RPMI7951 (cell line): ENCODE results near the genes RALBP1 and VAPA.

DNA sequence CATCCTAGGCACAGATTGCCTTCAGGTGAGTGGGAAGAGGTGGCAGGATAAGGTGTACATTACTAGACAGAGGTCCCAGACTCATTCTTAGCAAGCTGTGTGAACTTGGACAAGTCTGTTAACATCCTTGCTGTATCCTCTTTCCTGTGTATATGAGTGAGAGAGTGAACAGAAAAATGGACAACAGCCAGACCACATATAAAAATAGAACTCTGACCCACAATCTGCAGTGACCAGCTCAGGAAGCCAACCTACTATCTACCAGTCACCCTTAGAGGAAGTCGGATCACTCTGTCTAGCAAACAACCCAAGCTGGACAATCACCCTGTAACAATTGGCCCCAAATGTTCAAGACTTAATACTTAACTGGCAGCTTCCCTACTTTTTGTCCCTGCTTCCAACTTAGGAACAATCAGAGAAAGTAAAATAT is 158.6 kb upstream of the NDUFV2 start:
- RAMPAGE, long total RNA = no peak

DNA sequence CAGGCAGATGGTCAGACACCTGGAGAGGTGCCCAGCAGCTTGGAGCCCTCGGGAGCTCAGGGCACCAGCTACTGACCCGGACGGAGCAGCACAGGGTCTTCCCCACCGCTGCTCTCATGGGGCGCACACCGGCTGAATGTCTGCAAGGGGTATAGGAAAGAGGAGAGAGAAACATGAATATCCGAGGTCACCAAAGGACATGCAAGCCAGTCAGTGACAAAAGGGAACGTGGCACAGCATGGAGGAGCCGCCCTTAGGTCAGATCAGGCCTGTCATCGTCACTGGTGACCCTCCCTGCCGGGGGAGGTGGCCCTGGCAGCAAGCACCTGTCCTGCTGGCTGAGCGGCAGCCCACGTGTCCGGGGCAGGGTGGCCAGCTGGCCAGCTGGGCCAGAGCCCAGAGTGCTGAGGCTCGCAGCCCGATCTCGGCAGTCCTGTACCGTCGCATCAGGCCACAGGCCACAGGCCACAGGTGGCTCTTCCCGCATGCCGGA is 112.0 kb upstream of the NDUFV2 start:
- RAMPAGE, long total RNA = no peak

GRCh38 chr18:8998545-8999364 is 103.7 kb upstream of the NDUFV2 start:
- RAMPAGE, long total RNA = no peak

- RAMPAGE, long total RNA = no peak
Measured at GRCh38 chr18:9014094-9014603, 88.3 kb upstream of the NDUFV2 start.

- RAMPAGE, long total RNA = no peak
Measured at GRCh38 chr18:9118104-9118310, 15.5 kb downstream of the NDUFV2 start.

- RAMPAGE, long total RNA = no peak
Measured at GRCh38 chr18:9132714-9133889, 3.5 kb upstream of the ANKRD12 start.

DNA sequence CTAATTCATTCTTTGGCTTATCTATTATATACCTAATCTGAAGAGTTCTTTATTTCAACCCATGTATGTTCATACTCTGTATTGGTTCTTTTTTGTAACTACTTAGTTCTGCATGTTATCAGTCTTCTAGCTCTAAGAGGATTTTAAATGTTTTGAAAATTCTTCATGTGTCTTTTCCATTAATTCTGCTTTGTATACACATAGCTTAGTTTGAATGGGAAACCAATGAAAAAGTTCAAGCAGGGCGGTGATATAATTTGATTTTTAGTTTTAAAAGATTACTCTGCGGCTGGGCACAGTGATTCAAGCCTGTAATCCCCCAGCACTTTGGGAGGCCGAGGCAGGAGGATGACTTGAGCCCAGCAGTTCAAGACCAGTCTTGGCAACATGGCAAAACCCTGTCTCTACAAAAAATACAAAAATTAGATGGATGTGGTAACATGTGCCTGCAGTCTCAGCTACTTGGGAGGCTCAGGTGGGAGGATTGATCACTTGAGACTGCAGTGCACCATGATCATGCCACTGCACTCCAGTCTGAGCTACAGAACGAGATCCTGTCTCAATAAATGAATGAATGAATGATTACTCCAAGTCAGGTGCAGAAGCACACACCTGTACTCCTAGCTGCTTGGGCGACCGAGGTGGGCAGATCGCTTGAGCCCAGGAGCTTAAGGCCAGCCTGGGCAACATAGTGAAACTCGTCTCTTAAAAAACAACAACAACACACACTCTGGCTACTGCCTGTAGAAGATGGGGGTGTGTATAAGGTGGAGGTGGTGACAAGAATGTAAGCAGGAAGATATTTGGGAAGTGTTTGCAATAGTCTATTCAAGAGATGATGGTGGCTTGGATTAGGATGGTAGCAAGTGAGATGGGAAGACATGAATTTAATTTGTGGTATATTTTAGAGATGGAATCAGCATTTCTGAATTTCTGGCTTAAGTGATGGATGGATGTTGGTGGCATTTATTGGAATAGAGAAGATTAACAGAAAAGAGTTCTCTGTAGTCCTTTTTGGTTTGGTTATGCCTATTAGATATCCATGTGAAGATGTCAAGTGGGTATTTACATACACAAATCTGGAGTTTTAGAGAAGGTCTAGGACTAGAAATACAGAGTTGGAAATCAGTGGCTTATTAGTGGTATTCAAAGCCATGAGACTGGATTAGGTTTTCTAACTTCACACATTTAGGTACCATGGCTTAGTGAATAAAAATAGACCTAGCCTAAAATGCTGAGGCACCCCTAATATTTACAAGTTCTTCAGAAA is 17.7 kb downstream of the ANKRD12 start:
- RAMPAGE, long total RNA = no peak

- RAMPAGE, long total RNA = no peak
Measured at GRCh38 chr18:9475330-9476068, at the start of gene RALBP1. Gene RALBP1 (plus strand): TSS chr18:9475513.

GRCh38 chr18:9524422-9524877 is 49.1 kb downstream of the RALBP1 start:
- RAMPAGE, long total RNA = no peak

GRCh38 chr18:9592567-9592924 is 21.8 kb downstream of the PPP4R1 start:
- RAMPAGE, long total RNA = no peak

- RAMPAGE, long total RNA = no peak
Measured at GRCh38 chr18:9594789-9595660, 19.3 kb downstream of the PPP4R1 start.

- RAMPAGE, long total RNA = no peak
Measured at GRCh38 chr18:9616938-9617364, 2.6 kb upstream of the PPP4R1 start.

DNA sequence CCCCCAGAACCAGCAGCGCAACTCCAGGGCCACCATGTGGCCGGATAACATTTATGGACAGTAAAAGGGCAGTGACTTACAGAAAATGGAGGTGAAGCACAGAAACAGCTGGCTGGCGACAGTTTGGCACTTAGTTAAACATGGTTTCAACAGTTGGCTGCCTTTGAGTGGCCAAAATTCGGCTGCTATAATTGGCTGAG is 24.7 kb upstream of the RAB31 start:
- RAMPAGE, long total RNA = no peak

DNA sequence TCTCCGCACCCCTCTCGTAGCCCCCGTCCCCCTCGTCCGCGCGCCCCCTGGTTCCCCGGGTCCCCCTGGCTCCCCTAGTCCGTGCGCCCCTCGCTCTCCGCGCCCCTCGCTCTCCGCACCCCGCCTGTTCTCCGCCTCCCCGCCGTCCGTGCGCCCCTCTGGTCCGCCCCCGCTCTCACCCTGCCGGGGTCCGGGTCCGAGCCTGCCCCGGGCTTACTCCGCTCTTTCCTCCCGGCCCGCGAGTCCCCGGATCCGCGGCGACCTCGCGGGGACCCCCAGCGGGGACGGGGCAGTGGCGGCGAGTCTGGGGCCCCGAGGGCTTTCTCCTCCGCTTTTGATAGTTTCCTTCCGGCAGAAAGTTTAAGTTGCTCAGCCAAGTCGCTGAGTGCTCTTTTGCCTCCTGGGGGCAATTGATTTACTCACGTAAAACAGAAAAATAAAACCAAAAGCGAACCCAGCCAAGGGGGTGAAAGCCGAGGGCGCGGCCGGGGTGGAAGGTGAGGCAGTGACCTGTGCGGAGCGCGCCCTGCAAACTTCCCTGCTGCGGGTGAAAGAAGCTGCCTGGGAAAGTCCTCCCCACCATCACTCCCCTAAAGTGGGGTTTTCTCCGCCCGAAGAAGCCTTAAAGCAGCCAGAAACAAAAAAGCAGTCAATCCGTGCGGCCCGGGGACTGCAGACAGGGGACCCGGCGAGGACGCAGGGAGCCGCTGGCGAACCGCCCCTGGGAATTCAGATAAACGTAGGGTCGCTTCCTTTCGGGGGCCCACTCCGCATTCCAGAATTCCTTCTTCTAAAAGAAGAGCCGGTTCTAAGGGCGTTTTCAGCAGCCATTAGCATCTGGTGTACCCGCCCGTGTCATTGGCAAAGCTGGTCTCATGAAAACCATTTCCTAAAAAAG is 692 bp downstream of the RAB31 start:
- RAMPAGE, long total RNA = no peak

DNA sequence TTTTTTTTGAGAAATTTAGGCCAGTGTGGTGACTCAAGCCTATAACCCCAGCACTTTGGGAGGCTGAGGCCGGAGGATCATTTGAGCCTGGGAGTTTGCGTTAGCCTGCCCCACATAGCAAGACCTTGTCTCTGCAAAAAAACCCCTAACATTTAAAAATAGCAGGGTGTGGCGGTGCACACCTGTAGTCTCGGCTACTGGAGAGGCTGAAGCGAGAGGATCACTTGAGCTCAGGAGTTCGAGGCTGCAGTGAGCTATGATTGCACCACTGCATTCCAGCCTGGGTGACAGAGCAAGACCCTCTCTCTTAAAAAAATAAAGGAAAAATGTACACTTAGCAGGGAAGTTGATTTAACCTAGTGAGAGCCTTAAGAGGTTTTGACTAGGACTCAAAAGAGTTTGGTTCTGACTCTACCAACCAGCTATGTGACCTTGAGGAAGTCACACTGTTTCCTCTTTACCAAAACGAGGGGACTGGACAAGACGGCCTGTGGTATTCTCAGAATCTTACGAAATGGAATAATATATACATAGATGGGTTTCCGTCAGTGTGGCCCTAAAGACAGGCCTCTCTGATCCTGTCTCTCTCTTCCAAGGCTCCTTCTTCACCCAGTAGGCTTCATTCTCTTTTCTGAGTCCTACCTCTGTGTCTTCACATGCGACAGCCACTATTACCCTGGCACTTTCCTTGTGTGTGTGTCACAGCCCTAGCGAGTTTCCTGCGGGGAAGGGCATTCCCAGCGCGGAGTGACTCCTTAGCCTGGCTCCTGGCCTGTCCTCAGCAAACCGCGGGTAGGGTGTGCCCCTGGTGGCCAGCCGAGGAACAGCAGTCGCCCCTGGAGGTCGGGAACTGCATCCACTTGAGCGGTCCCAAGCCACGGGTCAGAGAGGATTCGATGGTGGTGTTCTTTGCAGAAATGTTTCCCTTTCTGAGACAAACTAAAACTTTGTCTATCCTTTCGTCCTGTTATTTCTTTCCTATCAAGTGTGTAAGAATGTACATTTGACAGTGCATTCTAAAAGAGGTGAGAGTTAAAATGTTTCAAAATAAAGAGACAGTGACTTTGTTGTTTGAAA is 63.1 kb downstream of the RAB31 start:
- RAMPAGE, long total RNA = no peak

GRCh38 chr18:9869692-9870340 is 16.0 kb upstream of the TXNDC2 start:
- RAMPAGE, long total RNA = no peak

- RAMPAGE, long total RNA = start-site peak on the plus strand at chr18:9914008-9914036, 139 and 127 reads in 2 replicates; start-site peak on the plus strand at chr18:9914221-9914259, 214 and 89 reads in 2 replicates
Measured at GRCh38 chr18:9913614-9914427, at the start of gene VAPA. Gene VAPA (plus strand): TSS chr18:9914016.

GRCh38 chr18:9960643-9961941 is 47.3 kb downstream of the VAPA start:
- RAMPAGE, long total RNA = no peak

DNA sequence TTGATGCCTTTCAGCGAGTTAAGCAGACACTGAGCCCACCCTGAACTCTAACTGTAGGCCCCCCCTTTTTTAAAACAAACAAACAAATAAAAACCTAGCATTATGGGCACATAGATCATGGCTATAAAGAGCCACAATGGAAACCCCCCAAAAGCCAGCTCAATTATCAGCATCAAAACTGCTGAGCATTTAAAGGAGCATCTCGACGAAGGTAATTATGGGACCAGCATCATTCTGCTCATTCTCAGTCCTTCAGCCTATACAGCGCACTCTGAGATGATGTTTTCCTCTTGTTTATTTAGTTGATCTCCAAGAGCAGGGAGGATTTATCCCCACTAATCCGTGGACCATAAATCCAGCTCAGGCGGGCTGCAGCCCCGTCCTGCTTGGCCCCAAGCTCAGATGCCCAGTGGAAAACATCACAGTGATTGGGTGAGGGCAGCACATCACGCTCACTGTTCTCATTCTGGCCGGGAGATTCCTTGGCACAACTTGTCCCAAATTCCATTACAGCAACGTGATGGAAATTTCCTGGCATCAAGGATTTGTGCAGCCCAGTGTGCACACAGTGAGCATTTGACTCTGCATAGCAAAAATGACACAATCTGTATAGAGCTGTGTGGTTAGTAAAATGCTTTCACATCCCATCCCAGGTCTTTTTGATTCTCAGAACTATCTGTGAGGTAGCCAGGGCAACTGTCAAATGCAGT is 96.7 kb downstream of the VAPA start:
- RAMPAGE, long total RNA = no peak

- RAMPAGE, long total RNA = no peak
Measured at GRCh38 chr18:10113727-10114171, 199.9 kb downstream of the VAPA start.